PFSK-1 (cell line): ENCODE results near the gene ARL14.

DNA sequence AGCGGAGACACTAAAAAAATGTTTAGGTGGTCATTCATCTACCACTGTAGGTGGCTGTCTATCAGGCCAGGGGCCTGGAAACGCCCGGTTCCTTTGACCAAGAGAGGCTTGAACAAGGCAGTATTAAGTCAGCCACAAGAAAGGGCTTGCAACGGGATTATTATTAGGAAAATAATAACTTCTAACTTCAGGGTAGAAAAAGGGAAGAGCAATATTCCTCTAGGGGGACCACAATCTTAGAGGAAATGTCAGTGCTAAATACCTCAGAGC is 113.4 kb downstream of the MFSD1 start:
- RRBS: no CpG with 5 or more reads among the region's 4 CpGs

DNA sequence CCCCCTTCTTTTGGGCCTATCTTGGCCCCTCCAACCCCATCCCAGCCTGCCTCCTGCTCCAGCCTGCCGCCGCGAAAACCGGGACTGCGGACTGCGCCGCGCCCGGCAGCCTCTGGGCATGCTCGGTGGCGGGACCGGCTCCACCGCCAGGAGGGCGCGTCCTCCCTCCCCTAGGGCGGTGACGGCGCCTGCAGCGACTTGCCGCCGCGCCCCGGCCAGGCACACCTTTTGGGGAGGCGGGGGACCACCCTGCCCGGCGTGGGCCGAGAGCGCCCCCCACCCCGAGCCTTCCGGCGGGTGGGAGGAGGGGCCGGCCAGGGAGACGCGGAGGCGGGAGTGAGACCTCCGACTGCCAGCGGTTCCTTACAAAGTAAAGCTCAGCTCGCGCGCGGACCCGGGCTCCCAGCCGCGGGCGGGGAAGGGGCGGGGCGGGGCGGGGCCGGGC is 461.7 kb upstream of the C3orf80 start:
- RRBS: 1% methylated on average over 34 of the region's 49 CpGs

DNA sequence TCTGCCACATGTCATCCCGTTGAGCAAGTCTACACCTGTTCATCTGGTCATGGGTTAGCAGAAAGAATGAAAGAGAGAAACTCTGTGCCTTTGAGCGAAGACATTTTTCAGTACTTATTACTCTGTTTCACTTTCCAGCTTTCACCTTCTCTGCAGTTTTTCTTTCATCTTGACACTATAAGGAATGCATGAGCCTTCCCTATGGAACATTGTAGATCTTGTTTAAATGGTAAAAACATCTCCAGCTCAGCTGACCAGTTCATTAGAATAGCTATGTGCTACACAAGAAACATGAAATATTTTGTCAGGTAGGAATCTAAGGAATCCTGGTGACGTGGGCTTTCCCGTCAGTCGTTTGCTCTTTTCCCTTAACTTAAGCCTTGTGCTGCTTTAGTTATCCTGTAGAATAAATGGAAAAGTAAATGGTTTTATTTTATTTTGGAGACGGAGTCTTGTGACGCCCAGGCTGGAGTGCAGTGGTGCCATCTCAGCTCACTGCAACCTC is 440.9 kb upstream of the C3orf80 start:
- RRBS: no CpG with 5 or more reads among the region's 7 CpGs

- RRBS: no CpG with 5 or more reads among the region's 5 CpGs
These were observed 411.1 kb upstream of the C3orf80 start for GRCh38 chr3:159814145-159814585.

- RRBS: no CpG with 5 or more reads among the region's 12 CpGs
These were observed 295.8 kb upstream of the C3orf80 start for GRCh38 chr3:159929107-159930053.

- RRBS: no CpG with 5 or more reads among the region's 7 CpGs
These were observed 246.9 kb upstream of the C3orf80 start for GRCh38 chr3:159978178-159978890.

GRCh38 chr3:160226386-160226976 is 1.3 kb downstream of the C3orf80 start:
- RRBS: 71% methylated on average over 10 of the region's 41 CpGs

DNA sequence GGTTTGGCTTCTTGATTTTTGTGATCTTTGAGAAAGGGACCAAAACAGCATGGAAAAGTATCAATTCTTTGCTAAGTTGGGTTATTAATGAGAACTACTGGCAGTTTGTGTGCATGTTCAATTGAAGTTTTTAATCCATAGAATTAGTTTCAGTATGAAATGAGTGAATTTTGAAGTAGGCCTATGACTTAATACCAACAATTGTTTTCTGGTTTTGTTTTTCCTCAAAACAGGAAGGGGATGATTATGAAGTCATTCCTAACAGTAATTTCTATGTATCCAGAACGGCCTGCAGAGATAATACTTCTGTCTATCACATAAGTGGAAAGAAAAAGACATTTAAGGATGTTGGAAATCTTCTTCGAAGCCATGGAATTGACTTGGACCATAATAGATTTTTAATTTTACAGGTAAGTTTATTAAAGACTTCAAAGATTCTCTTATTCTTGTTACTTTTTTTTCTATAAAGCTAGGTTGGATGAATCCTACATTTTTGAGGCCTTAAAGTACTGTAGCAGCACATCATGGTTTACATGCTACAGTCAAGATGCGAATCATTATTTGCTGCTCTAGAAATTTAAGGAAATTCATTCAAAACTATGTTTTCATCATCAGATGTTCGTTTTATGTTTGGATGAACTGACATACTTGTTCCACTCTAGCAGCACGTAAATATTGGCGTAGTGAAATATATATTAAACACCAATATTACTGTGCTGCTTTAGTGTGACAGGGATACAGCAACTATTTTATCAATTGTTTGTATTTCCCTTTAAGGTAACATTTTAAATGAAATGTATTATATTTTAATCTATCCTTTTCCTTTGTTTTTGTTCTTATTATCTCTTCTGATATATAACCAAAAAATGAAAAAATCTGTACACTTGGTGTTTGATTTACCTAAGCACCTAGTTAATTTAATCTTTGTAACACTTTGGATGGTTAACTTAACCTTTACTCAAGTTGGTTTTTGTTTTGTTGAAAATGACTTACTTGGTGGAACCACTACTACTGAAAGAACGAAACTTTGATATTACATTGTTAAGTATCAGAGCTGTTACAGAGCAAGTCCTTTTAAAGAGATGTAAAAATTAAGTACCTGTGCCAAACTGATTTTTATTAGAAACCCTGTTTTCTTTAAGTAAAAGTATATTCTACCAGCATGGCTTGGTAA is 5.0 kb downstream of the SMC4 start:
- RRBS: no CpG with 5 or more reads among the region's 7 CpGs

- RRBS: no CpG with 5 or more reads among the region's 7 CpGs
These were observed 842 bp downstream of the TRIM59 start for GRCh38 chr3:160448723-160449164.

DNA sequence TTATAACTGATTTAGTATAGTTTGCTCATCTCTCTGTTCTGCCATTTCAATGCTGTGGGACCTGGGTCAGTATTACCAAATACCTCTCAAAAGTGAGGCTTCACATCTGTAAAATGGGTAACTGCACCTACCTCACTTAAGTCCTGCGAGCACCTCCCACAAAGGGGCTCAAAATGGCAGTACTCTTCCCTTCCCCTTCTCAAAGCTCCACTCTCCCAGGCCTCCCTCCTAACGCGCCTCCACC is 499 bp downstream of the TRIM59 start:
- RRBS: no CpG with 5 or more reads among the region's 3 CpGs

DNA sequence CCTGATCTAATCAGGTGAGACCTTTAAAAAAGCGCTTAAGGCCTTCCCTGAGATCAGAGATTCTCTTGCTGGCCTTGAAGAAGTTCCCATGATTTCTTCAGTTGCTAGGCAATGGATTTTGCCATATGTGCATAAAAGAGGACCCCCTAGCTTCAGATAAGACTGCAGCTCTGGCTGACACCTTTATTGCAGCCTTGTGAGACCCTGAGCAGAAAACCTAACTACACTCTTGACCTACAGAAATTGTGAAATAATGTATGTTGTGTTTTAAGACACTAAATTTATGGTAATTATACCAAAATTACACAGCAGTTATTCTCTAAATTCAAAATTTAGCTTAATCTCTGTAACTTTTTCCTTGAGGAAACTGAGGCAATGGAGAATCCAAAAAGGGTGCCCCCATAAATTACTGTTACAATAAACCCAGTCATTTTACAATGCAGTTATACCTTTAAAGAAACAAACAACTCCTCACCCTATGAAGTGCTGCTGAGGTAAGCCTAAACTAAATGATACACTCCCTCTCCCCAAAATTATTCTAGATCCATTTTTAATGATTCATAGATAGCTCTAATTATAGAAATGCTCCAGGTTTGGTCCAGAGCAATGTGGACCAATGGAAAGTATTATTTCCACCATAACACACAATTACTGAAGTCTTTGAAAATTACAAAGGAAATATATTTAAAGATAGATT is 49.1 kb upstream of the TRIM59 start:
- RRBS: no CpG with 5 or more reads among the region's 1 CpG

DNA sequence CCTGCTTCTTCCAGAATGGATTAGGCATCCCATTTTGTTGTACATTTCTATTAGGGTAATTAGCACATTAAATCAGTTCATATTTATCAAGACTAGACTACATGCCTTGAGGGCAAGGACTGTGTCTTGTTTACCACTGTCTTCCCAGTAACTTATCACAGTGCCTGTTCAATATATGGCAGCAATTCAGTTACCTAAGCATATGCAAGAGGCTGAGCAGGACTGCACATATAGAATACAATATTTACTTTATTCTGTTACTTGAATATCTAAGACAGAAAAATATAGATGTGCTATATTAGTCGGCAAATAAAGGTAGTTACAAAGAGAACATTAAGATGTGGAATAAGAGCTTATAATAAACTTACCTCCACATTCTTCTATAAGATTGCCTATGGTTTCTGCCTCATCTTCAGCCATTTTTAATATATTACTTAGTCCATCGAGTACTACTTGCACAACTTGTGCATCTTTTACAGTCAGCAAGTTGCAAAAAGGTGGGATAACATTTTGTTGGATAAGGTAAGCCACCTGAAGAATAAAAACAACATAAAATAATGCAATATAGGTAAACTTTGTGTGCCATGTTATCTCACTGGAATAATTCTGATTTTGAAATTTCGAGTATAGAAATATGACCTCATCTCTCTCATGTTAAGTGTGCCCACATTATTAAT is 57.5 kb downstream of the KPNA4 start:
- RRBS: no CpG with 5 or more reads among the region's 3 CpGs

DNA sequence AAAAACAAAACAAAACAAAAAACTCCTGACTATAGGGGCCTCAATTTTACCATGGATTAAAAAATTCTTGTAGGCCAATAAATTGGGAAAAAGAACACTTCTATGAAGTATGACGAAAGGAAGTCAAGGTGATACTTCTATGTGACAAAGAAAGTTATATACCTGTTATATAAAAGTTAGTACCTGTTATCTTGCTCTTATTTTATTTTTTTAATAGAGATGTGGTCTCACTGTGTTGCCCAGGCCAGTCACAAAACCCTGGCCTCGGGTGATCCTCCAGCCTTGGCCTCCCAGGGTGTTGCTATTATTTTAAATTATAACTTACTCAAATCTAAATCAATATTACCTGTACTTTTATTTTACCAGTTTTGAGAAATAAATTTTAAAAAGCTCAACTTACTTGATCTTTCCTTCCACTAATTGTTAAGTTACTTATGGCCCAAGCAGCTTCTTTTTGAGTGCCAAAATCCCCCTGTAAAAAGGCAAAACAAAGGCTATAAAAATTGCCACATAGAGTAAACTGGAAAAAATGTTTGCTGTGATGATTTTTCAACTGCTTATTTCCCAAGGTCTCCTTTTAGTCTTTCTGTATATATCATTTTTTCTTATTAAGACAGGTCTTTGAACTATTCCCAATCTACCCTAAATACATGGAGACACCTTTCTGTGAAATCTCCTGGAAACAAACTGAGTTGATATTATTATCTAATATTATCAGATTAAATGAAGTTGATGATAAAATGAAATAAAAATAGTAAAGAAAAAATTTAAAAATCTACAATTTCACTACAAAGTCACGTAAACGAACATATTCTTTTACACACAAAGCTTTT is 55.8 kb downstream of the KPNA4 start:
- RRBS: no CpG with 5 or more reads among the region's 4 CpGs

GRCh38 chr3:160622523-160623150 is 54.3 kb upstream of the ARL14 start:
- RRBS: no CpG with 5 or more reads among the region's 2 CpGs

GRCh38 chr3:160676801-160677409 is at the start of gene ARL14:
Gene ARL14, plus strand, starts transcription at chr3:160677160.
- RRBS: no CpG with 5 or more reads among the region's 4 CpGs

DNA sequence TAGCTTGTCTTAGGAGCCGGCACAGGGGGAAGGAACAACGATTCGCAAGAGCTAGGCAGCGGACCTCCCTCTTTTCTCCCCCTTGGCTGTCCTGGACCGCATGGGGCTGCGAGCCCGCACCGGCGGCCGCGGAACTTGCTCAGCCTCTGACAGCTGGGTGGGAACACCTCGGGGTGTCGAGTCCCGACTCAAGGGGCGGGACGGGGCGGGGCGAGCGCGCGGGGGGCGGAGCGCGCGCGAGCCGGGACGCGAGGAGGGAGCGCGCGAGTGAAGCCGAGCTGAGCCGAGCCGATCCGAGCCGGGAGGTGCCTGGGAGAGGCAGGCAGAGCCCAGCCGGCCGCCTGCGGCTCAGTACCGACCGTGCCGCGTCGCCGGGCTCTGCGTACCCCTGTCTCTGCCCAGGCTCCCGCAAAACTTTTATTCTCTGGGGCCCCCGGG is 708 bp upstream of the PPM1L start:
- RRBS: 1% methylated on average over 30 of the region's 49 CpGs

GRCh38 chr3:160780354-160780800 is 24.3 kb downstream of the PPM1L start:
- RRBS: no CpG with 5 or more reads among the region's 2 CpGs

DNA sequence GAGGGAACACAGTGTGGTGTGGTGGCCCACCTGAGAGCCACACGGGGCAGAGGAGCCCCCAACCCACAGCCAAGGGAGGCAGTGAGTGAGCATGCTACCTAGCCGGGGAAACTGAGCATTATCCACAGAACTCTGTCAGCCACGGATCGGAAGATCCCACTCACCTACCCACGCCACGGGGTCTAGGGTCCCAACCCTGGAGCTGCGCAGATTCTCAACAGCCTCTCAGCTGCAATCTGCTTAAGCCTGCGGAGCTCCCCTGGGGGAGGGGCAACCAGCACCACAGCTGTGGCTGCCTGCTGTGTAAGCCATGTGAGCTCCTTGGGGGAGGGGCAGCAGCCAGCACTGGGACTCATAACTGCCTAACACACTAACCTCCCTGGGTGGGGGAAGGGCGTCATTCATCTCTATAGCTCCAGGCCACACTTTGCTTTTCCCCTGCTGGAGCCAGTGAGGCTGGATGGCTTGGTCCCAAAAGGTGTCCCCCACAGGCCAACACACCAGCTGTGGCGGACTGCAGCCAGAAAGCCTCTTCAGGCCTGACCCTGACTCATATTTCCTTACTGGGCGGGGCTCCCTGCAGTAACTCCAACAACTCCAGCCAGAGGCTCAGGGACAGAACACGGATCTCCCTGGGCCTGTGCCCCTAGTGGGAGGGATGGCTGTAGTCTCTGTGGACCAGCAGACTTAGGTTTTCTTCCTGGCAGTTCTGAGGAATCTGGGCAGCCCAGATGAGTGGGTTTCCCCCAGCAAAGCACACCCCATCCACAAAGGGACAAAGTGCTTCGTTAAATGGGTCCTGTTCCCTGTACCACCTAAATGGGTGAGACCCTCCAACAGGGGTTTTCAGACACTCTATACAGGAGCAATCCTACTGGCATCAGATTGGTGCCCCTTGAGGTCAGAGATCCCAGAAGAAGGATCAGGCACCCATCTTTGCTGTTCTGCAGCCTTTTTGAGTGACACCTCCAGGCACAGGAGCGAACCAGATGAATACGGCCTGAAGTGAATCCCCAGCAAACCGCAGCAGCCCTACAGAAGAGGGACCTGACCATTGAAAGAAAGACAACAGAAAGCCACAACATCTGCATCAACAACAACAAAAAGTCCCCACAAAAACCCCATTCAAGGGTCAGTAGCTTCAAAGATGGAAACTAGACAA is 129.9 kb downstream of the PPM1L start:
- RRBS: no CpG with 5 or more reads among the region's 16 CpGs

- RRBS: no CpG with 5 or more reads among the region's 6 CpGs
These were observed 35.5 kb downstream of the B3GALNT1 start for GRCh38 chr3:161069300-161070390.

DNA sequence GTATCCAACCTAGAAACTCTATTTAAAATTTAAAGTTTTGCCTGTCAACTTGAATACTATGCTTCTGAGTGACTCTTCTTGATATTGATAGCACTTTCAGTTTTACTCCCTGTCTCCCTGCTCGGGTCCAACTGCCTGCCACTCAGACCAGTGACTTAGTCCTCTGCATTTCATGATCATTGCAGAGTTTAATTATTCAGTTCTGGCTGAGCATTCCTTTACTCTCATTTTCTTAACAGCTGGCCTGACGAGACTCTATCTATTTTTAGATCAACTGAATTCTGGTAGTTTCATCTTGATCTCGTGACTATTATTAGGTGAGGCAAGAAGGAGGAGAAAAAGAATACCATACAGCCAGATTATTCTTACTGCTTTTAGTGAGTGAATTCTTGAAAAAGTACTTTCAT is 617.4 kb downstream of the SI start:
- RRBS: no CpG with 5 or more reads among the region's 3 CpGs